ENCODE results near the genes P3R3URF and UQCRH.

DNA sequence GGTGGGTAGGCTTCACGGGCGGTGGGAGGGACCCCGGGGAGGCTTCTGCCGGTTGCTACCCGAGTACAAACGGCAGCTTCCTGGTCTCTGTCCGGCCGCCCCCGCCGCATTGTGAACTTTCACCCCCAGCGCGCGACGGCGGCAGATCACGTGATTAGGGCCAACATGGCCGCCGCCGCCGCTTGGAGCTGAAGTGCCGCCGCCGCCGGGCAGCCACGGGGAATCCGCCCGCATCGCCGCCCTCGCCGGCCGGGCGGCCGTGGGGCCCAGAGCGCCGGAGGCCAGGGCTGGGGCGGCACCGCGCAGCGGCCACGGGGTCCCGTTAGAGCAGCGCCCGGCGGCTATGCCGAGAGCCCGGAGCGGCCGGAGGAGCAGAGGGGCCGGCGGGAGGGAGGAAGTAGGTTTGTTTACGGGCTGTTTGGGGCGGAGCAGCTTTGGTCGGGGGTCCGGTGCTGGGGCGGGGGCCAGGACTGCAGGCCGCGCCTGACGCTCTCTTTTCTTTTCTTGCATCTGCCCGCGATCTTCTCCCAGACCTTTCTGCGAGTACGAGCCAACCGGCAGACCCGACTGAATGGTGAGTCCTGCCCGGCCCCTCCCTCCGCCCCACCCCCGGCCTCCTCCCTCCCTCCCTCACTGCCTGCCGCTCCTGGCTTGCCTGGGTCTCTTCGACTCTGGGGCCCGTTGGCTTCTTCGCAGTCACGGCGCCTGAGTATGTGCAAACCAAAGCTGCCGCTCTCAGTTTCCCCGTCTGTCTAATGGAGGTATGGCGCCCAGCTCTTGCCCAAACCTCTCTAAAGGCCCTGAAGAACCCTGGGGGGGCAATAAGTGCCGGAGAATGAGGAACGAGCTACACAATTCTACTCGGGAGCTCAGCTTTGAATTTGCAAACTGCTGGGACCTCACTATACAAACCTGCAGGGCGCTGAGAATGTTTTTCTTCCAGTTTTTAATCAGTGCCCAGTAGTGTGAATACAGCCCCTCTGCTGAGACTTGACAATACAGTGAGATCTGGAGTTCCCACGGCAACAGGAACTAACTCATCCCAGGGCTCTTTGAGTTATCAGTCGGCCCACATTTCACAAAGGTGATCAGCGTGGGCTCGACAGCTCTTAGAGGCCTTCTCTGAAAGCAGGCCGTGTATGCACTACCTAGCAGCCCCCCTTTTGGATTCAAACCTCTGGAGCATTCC, 42.1 kb downstream of the TMEM53 start:
- RRBS, result 2% methylated on average over 26 of the region's 86 CpGs

GRCh38 chr1:44641695-44642686, 32.3 kb downstream of the TMEM53 start:
- RRBS, result no CpG with 5 or more reads among the region's 8 CpGs

DNA sequence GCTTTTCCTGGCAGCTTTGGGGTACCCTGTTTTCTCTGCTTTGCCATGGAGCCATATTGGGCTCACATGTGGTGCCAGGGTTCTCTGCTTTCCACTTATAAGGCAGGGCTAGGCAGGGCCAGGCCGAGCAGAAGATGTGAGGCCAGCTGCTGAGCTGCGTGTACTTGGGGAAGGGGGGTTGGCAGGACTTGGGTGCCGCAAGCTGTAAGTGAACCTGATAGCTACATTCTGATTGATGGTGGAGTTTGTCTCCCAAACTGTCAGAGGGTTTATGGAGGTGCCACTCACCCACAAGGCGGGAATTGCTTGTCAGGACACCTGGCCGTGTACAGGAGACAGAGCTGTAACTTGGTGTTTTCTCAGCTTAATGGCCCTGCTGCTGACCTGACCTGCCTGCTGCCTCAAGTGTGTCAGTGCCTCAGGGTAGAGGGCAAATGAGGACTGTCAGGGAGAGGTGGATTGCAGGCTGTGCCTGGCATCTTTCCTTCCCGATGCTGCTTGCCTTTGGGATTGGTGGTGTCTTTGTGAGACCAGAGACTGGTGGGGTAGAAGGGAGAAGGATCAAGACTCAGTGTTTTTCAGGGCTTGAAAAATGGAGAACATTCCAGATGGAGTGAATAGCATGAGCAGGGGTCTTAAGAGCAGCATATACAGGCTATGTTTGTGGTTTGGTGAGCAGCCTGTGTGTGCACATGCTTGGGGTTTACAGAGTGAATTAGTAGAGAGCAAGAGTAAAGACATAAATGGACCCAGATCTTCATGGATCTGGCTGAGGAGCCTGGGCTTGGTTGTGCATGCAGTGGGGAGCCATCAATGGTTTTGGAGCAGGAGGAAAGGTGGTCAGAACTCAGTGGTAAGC, 31.4 kb downstream of the TMEM53 start:
- RRBS, result no CpG with 5 or more reads among the region's 6 CpGs

- RRBS, result no CpG with 5 or more reads among the region's 35 CpGs
Measured at GRCh38 chr1:44650210-44651750, 23.5 kb downstream of the TMEM53 start.

DNA sequence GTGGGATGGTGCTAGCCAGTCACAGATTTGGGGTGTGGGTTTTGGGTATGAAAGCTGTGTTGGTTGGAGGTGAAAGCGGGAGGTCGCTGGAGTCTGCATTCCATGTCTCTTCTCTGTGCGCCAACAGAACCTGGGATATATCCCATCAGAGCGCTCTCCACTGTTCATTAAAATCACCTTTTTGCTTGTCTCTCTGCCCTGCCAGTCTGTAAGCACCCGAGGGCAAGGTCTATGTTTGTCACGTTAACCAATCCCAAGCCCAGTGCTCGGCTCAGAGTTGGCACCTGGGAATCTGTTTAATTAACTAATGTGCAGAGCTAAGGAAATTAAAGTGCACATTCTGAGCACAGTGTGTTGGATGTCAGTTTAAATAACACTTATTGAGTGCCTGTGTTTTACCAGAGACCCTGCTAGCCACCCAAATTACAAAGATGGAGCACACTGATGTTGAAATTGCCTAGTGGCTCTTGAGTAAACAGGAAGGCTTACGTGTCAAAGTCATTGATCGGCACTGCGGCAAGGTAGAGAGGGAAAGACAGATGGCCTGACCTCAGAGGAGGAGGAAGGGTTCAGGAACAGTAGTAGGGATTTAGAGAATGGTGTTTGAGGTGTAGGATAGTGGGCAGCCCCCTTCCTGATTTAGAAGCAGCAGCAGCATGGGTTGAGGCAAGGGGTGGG, 7.4 kb downstream of the ARMH1 start:
- RRBS, result no CpG with 5 or more reads among the region's 10 CpGs

- RRBS, result no CpG with 5 or more reads among the region's 20 CpGs
Measured at GRCh38 chr1:44776455-44777059, 1.2 kb downstream of the RPS8 start.

GRCh38 chr1:45325337-45326420, 1.0 kb upstream of the HPDL start:
- RRBS, result no CpG with 5 or more reads among the region's 7 CpGs

DNA sequence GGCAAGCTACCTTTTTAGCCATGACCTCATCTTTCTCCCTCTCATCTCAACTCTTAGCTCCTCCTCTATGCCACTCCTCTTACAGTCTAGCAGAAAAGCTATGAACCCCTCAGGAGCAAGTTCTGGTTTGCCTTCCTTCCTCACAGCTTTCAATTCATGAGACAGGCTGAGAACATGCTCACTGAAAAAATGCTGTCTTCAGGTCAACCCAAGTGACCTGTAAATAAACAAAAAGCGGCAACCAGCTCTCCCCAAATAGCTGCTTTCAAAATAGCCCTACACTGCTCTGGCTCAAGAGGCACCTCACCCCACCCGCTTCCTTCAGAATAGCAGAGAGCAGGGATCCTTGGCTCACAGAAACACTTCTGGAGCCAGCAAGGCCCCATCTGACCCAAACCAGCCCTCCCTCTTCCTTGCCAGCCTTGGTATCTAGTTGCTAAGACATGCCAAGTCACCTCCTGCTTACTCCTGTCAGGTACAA, 8.8 kb downstream of the TOE1 start:
- RRBS, result no CpG with 5 or more reads among the region's 2 CpGs

DNA sequence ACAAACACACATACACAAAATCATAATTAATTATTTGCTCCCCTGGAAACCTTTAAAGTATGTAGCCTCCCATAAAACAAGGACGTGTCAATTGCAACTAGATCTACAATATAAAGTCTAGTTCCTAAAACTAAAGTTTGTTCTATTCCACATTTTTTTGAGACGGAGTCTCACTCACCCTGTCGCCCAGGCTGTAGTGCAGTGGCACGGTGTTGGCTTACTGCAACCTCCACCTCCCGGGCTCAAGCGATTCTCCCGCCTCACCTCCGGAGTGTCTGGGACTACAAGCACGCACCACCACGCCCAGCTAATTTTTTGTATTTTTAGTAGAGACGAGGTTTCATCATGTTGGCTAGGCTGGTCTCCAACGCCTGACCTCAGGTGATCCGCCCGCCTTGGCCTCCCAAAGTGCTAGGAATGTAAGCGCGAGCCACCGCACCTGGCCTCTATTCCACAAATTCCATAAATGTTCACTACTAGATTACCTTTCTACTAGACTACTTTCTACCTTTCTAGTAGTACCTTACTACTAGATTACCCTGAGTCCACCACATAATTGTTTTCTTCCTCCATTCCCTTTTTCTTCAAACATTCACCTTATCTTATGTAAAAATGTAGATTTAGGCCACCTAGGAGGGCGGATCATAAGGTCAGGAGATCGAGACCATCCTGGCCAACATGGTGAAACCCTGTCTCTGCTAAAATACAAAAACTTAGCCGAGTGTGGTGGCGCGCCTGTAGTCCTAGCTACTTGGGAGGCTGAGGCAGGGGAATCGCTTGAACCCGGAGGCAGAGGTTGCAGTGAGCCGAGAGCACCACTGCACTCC, 1.1 kb upstream of the PRDX1 start:
- RRBS, result no CpG with 5 or more reads among the region's 25 CpGs

- RRBS, result no CpG with 5 or more reads among the region's 3 CpGs
Measured at GRCh38 chr1:45696751-45697420, 8.9 kb downstream of the TMEM69 start.

DNA sequence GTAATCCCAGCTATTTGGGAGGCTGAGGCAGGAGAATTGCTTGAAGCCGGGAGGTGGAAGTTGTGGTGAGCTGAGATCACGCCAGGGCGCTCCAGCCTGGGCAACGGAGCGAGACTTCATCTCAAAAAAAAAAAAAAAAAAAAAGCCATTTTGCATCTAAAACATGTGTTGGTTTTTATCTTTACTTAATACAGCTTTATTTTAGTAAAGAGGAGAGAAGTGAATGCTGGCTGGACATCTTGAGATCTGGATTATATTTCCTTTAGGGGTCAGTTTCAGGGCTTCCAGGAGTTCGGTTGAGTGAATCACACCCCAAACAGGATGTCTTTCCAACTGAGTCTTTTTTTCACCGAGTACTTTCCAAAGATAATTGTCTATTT, 16.5 kb upstream of the IPP start:
- RRBS, result no CpG with 5 or more reads among the region's 7 CpGs

DNA sequence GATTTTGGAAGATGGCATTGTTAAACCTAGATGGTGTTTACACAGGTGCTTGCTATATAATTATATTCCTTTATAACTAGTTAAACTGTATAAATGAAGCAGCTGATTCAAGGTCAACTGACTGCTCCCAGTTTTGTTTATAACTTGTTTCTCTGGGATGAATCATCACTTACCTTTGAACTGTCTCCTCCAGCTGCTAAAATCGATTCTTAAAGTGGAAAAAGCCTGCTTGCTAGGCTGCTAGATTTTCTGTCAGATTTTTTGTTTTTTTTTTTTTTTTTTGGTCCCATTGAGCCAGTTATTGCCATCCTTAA, 153.3 kb downstream of the PIK3R3 start:
- RRBS, result no CpG with 5 or more reads among the region's 1 CpG

- RRBS, result no CpG with 5 or more reads among the region's 29 CpGs
Measured at GRCh38 chr1:46034436-46035500, 97.7 kb downstream of the PIK3R3 start.

GRCh38 chr1:46133542-46133882, 1.1 kb upstream of the PIK3R3 start:
- RRBS, result no CpG with 5 or more reads among the region's 4 CpGs

DNA sequence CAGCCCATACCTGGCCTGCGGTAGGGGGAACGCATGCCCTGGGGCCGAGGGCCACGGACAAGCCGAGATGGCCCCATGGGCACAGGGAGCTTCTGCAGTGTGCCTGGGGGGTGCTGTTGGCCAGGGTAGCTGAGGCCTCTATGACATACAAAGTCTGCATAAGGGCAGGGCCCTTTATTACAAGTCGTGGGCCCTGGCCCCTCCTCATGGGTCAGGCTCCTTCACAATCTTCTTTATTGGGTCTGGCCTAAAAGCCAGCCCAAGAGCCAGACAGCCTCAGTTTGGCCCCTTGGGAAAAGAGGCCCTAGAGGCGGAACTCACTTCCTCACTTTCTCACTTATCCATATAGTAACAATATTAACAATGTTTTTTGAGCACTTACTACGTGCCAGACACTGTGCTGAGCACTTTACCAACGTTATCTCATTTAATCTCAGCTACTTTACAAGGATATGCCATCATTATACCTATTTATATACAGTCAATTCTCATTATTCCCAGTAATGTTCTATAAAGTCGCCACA, at the start of gene P3R3URF:
Gene P3R3URF, minus strand, starts transcription at position 94 of the 524 bp plus-strand sequence.
- RRBS, result no CpG with 5 or more reads among the region's 10 CpGs

GRCh38 chr1:46188005-46188515, 10.2 kb downstream of the POMGNT1 start:
- RRBS, result no CpG with 5 or more reads among the region's 6 CpGs

DNA sequence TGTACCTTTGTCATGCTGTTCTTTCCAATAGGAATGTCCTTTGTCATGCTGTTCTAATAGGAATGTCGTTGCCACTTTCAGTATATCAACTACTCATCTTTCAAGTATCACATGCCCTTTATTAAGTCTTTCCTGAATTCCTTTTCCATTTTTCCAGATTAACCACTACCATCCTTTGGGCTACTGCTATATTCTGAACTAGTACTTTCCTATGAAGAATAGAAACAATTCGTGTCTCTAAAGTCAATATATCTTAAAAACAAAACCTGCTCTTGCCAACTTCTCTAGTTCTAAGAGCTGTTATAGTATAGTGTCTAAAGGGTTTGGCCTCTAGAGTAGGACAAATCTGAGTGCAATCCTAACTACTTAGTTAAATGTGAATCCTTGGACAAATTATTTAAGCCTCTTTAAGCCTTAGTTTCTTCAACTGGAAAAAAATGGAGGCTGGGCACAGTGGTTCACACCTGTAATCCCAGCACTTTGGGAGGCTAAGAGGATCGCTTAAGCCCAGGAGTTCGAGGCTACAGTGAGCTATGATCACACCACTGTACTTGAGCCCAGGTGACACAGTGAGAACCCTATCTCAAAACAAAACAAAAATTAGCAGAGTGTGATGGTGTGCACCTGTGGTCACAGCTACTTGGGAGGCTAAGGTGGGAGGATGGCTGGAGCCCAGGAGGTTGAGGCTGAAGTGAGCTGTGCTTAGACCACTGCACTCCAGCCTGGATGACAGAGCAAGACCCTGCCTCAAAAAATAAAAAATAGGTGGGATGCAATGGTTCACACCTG, 4.4 kb downstream of the LRRC41 start:
- RRBS, result no CpG with 5 or more reads among the region's 4 CpGs

DNA sequence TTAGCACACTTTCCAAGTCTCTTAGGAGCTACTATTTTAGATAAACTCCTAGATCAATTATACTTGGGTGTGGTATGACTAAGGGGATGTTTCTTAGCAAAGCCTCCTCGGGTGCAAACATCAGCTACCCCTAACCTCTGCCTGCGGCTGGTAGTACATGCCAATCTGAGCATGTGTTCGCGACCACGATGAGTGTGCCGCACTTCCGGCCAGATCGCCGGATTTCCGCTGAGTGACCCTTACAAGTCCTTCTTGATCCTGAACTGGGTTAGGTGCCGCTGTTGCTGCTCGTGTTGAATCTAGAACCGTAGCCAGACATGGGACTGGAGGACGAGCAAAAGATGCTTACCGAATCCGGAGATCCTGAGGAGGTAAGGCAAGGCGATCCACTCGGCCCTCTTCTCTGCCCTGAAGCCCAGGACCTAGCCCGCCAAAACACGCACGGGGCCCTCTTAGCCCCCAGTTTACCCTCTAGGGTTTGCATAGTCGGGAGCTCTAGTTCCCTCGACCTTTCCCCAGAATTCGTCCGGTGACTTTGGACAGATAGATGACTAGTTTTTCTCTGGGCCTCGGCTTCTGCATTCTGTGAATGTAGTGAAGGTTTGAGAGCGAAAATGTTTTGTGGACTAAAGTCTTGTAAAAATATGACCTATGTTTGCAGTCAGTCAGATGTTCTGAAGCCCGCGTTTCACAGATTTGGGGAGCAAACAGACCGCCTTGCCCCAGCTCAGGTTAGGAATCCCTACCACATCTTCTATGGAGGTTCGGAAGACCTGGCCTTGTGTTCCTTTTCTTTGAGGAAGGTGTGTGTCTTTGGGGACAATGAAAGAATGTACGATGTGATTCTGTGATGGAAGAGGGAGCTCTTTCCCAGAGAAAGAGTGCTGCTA, at the start of gene UQCRH:
Gene UQCRH, plus strand, starts transcription at position 249 of the 890 bp plus-strand sequence.
- RRBS, result no CpG with 5 or more reads among the region's 32 CpGs

GRCh38 chr1:46330820-46331127, 9.8 kb upstream of the NSUN4 start:
- RRBS, result no CpG with 5 or more reads among the region's 7 CpGs

DNA sequence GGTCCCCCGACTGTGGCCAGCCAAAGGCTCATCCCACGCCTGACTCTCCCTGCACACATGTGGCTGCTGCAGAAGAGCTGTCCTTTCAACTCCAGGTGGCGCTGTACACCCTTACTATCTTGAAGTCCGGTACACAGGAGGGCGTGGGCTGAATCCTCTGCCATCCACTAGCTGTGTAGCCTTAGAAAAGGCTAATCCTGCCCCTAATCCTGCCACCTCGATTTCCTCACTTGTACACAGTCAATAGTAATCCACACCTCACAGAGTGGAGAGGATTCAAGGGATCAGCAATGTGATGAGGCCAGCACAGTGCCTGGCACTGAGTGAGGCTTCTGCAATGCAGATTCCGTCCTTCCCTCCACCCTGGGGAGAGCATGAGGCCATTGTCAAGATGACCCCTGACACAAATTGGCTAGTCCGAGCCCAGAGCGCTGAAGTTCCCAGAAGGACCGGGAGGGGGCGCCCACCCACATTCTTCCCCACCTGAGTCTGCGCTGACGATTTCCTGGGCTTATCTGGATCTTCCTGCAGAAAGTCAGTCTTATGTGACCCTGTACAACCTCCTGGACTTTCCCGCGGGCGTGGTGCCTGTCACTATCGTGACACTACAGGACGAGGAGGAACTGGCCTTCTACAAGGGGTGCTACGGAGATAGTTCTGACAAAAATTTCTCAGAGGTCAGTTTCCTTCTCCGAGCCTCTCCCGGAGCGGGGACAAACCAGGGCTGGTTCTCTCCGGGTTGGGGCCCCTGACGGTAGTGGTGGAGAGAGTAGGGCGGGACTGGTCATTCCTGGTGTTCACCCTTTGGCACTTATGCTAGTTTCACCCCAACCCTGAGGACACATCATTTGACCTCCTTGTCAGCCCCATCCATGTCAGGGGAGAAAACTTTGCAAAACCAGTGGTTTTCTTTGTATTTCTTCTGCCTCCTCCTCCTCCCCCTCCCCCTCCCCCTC, 47.0 kb upstream of the DMBX1 start:
- RRBS, result no CpG with 5 or more reads among the region's 25 CpGs